B cell (primary cell): ENCODE measurements around the genes CD302 and GCA.

DNA sequence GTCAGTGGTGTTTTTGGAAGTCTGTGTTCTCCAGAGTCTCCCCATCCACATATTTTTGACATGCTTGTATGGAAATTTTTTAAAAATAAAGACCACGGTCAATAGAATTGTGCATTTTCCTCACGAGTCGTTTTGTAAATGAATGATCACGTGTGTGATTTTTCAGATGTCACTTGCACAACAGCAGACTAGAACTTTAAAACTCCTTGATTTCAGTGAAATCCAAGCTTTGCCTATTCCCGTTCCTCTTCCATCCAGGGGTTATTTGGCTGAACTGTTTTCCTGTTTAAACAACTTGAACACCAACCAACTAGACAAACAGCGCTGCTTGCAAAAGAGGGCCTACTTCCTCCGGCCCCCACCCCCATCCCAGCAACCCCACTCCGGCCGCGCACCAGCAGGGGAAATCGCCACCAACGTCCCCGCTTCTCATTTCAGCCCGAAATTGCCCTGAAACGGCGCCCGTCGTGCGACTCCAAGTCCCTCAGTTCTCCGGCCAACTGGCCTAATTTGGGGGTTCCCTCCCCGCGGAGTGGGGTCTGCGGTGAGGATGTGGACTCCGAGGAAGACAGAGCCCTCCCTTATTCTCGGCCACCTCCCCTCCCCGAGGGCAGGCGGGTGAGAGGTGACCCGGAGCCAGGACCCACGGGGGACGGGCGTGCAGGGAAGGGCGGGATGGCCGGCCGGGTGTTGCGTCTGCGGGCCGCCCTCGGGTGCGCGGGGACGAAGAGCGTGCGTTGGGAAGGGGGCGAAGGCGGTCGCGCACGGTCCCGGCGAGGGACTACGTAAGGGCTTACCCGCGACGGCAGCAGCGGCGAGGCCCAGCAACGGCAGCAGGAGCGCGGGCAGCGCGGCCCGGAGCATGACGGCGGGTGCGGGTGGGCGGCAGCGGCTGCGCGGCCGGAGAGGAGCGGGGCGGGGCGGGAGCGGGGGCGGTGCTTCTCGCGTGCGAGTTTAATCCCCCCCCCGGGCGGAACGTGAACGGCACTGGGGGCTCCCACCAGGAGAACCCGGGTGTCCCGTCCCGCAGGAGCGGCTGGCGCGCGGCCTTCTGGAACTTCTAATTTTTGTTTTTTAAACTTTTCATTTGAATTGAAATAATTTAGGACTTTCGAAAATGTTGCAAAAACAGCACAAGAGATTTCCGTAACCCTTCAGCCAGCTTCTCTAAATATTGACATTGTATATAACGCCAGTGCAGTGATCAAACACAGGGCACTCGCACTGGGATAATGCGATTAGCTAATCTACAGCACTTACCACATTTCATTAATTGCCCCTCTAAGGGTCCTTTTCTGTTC, at the start of gene CD302:
Gene CD302, minus strand, starts transcription at position 874 of the 1,301 bp plus-strand sequence.
- PRO-cap = no peak
- CAGE, long polyA plus RNA = no peak

DNA sequence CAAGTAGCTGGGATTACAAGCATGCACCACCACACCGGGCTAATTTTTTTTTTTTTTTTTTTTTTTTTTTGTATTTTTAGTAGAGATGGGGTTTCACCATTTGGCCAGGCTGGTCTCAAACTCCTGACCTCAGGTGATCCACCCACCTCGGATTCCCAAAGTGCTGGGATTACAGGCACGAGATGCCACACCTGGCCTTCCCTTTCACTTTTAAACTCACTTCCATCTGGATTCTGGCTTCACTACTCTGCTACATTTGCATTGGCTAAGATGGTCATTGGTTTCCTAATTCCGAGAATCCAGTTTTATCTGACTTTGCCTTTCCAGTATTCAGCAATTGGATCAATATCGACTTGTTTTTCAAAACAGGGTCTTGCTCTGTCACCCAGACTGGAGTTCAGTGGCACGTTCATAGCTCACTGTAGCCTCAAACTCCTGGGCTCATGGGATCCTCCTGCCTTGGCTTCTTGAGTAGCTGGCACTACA, 4.6 kb upstream of the CD302 start:
- PRO-cap = no peak
- CAGE, long polyA plus RNA = no peak

DNA sequence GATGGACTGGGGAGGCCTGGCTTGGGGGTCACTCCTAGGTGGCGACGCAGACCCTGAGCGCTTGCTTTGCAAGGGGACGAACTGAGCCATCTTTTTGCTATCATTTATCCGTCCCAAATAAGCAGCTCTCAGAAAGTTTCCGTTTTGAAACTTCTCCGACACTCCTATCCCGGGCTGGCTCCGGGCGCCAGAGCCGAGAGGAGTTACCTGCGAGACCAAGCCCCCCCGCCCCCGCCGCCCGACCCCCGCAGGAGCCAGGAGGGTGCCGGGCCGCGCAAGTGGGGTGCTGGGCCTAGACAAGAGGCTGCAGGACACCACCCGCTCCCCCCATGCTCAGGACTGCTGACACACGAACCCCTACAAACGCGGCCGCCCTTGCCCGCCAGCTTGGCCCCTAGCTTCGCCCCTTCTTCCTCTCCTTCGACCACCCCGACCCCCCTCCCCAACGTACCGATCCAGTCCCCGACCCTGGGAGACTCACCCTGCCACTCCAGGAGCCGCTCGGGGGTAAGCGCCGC, 542 bp downstream of the PLA2R1 start:
- PRO-cap = no peak
- CAGE, long polyA plus RNA = no peak

DNA sequence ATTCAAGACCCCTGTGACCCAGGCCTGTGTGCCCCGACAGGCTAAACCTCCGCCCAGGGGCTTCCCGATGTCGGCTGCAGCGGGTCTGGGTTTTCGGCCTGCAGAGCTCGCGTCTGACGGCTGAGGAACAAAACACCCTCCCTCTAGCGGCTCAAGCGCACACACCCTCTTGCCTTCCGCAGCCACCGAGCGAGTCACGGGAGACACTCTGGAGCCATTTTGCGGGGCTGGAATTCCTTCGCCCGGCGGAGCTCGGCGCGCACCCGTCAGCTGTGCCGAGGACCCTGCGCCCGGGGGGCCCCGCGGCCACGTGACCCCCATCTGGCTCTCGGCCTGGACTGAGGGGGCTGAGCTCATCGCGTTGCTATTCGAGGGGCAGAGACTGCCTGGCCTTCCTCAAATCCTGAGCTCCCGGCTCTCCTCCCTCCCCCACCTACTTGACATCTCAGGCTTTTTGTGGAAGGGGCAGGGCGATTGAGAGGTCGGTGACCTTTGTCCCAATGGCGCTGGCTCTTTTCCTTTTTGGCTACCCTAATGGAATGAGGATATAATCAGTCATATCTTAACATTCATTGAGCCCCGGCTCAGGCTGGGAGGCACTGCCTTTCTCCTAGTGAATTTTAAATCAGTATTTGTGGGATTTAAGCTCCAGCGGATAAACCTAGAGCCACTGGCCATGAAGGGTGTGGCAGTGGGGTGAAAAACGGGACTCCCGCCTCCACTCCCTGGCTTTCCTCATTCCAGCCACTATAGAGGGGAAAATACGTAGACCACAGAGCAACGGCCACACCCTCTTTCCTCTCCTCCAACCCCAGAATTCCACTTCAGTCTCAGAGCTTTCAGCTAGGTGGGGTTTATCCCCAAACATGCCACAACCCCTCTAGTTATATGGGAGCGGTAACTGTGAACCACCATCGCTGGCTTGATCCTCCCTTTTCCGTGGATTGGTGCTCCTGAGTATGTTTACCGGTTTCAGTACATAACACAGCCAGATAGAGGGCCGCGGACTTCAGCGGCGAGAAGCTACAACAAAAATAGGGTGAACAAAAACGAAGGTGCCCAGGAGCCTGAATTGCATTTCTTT, 70.3 kb upstream of the ITGB6 start:
- PRO-cap = bidirectional peak, plus-strand start at position 197 of the sequence, minus-strand start at position 38 of the sequence
- CAGE, long polyA plus RNA = no peak

- PRO-cap = no peak
- CAGE, long polyA plus RNA = no peak
These were observed 71.3 kb upstream of the ITGB6 start for GRCh38 chr2:160271121-160272112.

GRCh38 chr2:160279977-160280310, 79.9 kb upstream of the ITGB6 start:
- PRO-cap = no peak
- CAGE, long polyA plus RNA = no peak

- PRO-cap = unidirectional peak, minus-strand start at chr2:160394290
- CAGE, long polyA plus RNA = no peak
These were observed 99.5 kb downstream of the RBMS1 start for GRCh38 chr2:160393946-160394706.

DNA sequence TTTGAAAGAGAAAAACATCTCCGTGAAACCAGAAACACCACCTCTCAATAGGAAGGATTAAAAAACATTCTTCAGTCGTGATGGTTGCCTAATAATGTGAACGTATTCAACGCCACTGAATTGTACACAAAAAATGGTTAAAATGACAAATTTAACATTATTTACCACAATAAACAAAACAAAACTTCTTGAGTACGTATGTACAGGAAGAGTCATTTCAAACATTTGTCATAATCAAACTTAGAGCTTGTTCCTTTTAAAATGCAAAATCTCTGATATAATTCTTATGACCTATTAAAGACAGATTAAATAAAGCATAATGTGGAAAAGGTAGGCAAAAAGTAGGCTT, 19.2 kb downstream of the RBMS1 start:
- PRO-cap = no peak
- CAGE, long polyA plus RNA = no peak

GRCh38 chr2:160652095-160652565, 158.5 kb upstream of the RBMS1 start:
- PRO-cap = no peak
- CAGE, long polyA plus RNA = no peak

GRCh38 chr2:161159428-161159767, 830 bp upstream of the TANK start:
- PRO-cap = no peak
- CAGE, long polyA plus RNA = no peak

DNA sequence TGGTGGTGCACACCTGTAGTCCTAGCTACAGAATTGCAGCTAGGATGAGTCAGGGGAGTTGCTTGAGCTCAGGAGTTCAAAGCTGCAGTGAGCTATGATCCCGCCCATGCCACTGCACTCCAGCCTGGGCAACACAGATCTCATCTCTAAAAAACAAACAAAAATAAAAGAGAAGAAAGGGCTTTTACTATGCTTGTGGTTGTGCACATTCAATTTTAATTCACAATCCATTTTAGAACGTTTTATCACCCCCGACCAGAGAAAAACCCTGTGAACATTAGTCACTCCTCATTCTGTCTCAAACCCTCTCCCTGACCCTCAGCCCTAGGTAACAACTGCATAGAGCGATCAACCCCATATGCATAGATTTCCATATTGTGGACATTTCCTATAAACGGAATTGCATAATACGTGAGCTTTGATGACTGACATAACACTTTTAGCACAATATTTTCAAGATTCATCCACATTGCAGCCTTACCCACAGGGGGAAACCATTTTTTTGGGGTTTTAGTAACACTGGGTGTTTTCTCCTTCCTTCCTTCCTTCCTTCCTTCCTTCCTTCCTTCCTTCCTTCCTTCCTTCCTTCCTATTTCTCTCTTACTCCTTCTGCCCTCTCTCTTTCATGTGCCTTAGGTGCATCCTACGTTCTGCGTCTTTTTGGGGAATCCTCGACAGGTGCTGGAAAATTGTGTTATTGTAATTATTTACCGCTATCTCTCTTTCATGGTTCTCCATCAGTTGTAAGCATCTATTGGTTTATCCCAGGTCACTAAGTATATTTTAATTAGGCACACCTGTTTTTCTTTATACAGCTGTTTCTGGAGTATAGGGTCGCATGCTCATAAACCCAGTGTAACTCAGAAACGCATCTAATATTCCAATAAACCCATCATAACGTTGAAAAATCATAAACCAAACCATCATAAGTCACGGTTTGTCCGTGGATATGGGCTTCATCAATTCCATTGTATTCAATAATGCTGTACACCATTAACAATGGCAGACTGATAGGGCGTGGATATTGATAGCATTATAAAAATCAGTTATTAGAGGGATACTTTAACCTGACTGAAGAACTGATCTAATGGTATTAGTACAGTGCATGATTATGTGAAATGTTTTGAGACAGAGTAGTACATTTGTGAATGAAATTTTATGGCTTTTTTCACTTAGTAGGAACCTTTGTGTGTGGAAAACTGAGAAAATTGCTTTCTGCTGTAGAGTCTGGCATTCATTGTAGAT, 29.4 kb upstream of the PSMD14 start:
- PRO-cap = no peak
- CAGE, long polyA plus RNA = no peak

GRCh38 chr2:162070989-162071393, 3.0 kb downstream of the DPP4 start:
- PRO-cap = no peak
- CAGE, long polyA plus RNA = no peak

- PRO-cap = no peak
- CAGE, long polyA plus RNA = no peak
These were observed 17.5 kb upstream of the DPP4 start for GRCh38 chr2:162091378-162092074.

- PRO-cap = no peak
- CAGE, long polyA plus RNA = no peak
These were observed 18.4 kb upstream of the FAP start for GRCh38 chr2:162261653-162261941.

DNA sequence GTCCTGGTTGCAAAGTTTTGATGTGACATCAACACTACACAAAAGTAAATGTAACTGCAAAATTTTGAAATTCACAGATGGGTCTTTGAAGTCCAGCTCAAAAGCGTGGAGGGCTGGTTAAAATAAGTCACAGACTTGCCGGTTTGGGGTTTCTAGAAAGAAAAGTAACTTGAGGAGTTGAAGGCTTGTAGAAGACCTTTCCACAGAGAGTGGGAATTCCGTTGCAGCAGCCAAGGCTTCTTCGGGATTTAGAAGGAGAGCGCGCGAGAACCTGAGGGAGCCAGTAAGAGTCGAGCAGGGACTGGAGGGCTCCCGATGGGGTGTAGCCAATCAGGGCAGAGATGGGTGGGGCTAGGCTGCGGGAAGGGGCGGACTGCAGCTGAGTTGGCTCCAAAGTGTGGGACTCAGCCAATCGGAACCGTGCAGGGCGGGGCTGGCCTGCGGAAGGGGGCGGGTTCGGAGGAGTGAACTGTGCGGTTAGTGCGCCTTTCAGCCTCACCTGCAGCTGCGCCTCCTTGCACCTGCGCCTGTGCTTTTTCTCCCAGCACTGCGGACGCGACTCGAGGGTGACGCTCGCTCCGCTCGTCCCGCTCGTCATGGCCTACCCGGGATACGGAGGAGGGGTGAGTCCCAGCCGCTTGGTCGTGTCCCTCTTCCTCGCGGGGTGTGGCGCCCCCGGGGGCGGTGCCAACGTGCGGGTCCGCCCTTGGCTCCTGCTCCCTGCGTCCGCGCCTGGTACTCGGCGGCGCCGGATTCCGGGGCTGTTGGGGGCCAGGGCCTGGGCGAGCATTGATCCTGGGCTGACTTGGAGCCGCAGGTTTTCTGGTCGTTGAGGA, at the start of gene GCA:
Gene GCA, plus strand, starts transcription at position 480 of the 836 bp plus-strand sequence.
- PRO-cap = bidirectional peak, plus-strand start at position 544 of the sequence, minus-strand start at position 509 of the sequence
- CAGE, long polyA plus RNA = no peak

DNA sequence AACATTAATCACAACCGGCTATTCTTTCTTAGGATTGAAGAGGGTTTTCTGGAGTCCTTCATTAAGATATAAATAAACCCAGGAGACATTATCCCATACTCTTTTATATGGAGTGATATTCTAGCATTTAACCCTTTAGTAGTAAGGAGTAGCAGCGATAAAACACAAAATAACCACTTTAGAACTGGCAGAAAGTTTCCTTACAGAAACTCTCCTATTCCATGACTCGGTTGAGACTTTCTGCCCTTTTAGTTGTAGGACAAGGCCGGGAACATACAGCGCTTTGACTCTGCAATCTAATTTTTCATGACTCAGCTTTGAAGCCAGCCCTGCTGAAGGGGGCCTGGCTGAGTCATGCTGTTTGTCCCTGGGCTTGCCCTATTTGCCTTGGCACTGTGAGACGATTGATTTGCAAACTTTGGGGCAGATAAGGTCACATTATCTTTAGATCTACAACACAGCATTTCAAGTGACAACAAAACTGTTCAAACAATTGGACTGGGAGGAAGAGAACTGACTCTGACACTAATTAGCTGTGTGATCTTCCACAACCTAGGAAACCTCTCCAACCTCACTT, 238.4 kb downstream of the GCA start:
- PRO-cap = no peak
- CAGE, long polyA plus RNA = no peak

DNA sequence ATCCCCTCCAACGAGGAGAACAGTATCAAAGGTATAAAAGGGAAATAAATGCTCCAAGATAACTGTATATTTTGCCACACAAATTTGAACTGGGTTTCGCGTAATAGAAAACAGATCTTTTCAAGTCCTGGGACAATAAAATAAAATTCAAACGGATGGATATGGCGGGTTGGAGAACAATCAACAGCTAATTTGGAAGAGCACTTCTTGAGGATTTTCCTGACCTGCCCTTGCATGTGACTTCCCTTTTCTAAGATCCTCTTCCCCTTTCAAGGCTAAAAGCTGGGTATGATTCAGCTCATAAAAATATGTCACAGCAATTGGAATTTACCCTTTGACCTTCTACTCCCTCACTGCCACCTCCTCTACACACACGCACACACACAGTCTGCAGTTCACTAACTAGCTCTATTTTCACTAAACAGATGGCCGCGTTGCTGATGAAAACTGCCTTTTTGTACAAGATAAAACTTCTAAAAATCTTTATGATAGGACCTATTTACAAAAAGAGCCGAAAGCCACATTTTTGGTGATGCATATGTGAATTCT, 386.9 kb downstream of the FIGN start:
- PRO-cap = no peak
- CAGE, long polyA plus RNA = no peak

DNA sequence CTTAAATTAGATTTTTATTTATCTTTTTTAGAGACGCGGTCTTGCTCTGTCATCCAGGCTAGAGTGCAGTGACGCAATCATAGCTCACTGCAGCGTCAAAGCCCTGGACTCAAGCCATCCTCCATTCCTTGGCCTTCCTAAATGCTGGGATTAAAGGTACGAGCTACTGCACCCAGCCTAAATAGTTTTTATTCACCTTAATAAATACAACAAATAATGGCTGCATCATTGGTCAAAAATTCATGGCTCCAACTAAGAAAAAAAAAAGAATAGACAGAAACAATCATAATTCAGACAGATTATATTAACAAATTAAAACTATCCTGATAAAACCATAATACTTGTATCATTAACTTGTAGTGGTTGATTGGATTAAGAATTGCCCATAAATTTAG, 415.8 kb upstream of the FIGN start:
- PRO-cap = no peak
- CAGE, long polyA plus RNA = no peak

- PRO-cap = no peak
- CAGE, long polyA plus RNA = no peak
These were observed 54.4 kb upstream of the GRB14 start for GRCh38 chr2:164675741-164676068.

- PRO-cap = no peak
- CAGE, long polyA plus RNA = no peak
These were observed 90.5 kb upstream of the GRB14 start for GRCh38 chr2:164711662-164712251.